Right common carotid artery plus branches (tissue), 1 donor: ENCODE data around the gene ARSI.

- PRO-cap, result no peak
These were observed 2.6 kb upstream of the SLC26A2 start for GRCh38 chr5:149957958-149958348.

DNA sequence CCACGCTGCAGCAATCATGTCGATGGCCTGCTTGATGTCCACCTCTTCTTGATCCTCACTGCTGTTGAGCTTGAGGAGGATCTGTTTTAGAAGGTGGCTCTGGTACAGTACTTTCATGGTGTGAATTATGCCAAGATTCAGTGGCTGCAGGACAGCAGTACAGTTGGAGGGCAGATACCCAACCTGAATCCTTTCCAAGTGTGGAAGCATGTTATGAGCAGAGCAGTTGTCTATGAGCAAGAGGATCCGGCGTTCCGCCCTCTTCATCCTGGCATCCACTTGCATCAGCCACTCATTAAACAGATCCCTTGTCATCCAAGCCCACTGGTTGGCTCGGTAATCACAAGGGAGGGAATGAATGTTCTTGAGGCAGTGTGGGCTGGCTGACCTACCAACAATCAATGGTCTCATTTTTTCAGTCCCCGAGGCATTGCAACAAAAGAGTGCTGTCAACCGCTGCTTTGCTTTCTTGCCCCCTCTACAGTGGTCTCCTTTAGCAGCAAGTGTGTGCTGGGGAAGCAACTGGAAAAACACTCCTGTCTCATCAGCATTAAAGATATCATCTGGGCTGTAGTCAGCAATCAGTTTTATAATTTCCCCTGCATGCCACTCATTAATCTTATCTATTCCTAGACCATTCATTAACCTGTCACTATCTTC, 5.1 kb downstream of the TIGD6 start:
- PRO-cap, result no peak

- PRO-cap, result no peak
These were observed 27.2 kb downstream of the HMGXB3 start for GRCh38 chr5:150027615-150028227.

- PRO-cap, result no peak
These were observed 41.2 kb downstream of the HMGXB3 start for GRCh38 chr5:150041708-150042225.

DNA sequence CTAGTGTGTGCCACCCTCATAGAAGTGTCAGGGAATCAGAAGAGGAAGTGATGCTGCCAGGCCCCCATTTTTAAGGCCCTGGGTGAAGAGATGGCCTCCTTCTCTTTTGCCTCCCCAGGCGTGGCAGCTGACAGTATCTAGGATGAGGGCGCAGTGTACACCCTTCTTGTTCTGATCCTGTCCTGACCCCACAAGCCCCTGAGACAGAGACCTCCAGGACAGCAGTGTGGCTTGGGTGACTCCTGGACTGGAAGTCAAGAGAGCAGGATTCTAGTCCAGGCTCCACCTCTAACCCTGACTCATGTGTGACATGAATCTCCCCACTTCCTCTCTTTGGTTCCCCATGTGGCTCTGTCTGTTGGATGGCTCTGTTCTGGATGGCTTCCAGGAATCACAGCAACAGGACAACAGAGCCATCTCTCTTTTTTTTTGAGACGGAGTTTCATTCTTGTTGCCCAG, 27.7 kb downstream of the CSF1R start:
- PRO-cap, result no peak

DNA sequence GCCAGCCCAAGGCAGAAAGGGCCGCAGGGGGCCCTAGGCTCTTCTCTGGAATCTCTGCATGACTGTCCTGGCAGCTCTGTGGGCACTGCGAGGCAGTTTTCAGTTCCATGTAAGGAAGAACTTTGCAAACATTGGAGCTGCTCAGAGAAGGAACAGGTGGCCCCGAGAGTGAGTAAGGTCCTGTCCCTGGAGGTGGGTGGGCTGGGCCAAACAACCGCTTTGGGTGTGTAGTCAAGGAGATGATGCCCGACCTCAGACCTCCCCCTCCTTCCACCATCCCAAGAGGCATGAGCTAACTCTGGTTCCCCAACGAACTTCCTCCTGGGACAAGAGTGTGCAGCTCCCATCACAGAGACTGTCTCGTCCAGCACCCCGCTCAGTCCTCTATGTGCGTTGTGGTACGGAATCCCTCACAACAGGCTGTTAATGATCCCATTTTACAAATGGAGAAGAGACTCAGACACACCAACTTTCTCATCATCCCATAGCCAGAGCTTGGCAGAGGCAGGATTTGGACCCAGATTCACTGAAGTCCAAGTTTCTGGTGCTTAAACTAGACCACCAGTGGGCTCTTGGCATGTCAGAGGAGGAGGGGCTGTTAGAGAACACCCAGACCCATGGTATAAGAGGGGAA, 20.4 kb downstream of the CSF1R start:
- PRO-cap, result unidirectional peak, plus-strand start at position 349 of the sequence

GRCh38 chr5:150093993-150094494, 7.7 kb upstream of the CSF1R start:
- PRO-cap, result no peak

DNA sequence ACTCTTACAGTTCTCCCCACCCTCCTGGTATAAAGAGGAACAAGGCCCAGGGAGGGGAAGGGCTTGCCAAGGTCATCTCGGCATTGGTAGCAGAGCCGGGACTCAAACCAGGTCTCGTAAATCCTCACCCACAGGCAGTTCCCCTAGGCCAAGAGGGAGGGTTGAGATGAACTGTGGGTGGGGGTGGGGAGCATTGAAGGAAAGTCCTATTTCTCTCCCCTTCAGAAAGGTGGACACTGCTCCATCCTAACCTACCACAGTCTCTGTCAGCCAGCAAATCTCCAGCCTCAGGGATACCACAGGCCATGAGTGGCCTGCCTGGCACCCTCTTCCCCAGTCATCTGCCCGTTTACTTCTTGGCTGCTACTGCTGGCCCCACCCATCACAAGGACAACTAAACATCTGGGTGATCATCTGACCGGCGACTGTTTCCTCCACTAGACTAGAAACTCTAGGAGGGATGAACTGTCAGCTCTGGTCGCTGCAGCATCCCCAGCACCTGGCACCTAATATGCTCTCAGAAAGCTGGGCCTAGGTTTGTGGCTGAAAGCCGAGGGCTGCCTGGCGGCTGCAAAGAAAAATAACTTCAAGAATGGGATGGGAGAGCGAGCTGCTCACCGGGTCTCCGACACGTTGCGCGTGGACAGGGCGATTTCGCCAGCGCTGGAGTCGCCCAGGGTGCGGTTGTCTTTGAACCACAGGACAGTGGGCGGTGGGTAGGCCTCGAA, 23.3 kb downstream of the PDGFRB start:
- PRO-cap, result no peak

GRCh38 chr5:150163576-150164298, 2.8 kb upstream of the CDX1 start:
- PRO-cap, result no peak

GRCh38 chr5:150180548-150181384, 9.1 kb upstream of the SLC6A7 start:
- PRO-cap, result no peak

- PRO-cap, result bidirectional peak, plus-strand start at chr5:150303138, minus-strand start at chr5:150302947
These were observed at the start of gene ARSI for GRCh38 chr5:150302083-150303404. ARSI (minus strand) TSS chr5:150302905.

DNA sequence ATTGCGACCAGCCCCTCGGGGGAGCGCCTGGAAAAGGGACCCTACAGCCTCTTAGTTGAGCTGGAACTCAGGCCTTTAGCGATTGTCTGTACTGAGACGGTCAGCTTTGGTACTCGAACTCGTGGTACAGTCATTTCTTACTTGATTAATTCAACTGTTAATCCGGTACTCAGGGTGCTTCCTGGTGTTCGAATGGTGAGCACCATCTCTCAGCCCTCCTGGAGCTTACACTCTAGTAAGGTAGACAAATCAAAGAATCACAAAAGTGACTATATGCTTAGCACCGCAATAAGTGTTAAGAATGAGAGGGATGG, 702 bp downstream of the TCOF1 start:
- PRO-cap, result no peak

DNA sequence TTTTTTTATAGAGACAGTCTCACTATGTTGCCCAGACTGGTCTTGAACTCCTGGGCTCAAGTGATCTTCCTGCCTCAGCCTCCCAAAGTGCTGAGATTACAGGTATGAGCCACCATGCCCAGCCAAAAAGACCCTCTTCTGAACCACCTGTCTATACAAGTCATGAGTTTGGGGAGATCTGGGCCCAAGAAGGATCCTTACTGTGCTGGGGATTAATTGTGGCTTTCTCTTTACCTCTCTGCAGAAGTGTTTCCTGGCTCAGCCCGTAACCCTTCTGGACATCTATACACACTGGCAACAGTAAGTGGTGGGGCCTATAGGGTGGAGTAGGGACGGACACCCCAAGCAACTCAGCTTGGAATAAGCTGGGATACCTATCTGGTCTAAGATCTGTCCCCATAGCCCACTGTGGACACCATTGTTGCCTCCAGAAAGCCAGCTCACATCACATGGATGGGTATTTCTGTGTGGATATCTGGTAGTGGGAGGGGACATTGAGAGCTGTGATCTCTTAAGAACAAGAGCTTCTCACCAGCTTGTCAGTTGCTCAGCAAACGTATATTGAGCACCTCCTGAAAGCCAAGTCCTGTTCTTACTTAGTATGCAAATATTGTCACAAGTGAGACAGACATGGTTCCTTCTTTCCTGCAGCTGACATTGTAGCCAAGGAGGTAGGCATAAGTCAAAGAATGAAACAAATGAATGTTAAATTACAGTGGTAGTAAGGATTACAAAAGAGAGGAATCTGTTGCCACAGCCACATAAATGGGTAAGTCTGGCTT, 3.6 kb downstream of the TCOF1 start:
- PRO-cap, result no peak

DNA sequence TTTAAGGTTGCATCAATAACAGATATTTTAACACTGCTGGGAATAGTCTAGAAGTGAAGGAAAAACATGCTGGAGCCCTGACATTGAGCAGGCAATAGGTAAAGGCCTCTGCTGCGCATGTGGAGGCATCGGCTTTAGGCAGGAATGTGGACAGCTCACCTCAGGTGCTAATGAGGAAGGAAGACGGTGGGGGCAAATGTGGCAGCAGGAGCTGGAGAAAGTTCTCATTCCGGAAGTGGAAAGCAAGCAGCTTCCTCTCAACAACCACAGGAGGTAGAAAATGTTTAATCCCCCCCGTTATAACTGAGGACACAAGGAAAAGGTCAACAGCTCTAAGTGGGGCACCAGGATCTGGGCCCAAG, 7.5 kb upstream of the RPS14 start:
- PRO-cap, result no peak

DNA sequence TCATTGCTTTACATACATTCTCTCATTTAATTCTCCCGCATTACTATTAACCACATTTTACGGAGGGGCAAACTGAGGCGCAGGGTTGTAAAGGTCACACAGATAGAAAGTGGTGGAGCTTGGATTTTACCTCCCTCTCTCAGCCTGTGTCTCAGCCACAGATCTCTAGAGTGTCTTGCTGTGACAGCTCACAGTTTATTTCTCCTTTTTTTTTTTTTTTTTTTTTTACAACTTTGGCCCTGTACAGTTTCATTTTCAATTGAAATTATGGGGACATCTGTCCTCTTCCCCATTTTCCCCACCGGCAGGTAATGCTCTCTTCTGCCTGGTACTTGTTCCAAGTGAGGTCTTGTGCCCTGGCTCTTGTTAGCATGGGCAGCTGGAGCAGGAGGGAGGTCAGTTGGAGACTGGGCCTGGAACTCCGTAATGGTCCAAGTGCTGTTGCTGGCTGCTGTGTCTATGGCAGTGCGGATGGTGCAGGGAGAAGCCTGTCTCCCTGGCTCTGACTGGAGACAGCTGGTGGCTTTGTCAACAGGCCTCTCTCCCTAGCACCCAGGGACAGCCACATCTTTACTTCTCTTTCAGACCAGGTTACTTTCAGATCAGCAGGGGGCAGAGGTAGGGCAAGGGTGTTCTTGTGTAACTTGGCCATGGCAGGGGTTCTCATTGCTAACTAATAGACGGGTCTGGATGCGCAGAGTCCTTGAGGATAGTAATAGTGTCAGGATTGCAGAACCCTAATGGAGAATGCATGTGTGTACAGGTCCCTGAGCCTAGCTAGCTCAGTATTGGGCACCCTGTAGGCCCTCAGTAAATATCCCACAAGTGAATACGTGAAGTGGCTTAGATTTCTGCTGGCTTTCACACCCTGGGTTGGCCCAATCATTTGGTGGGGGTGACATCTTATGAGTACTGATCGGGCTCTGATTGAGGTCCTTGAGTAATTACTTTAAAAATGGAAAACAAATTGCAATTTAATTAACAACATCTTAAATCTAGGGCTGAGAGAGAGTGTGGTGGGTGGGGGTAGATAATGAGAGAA, 20.3 kb upstream of the NDST1 start:
- PRO-cap, result unidirectional peak, minus-strand start at position 172 of the sequence

DNA sequence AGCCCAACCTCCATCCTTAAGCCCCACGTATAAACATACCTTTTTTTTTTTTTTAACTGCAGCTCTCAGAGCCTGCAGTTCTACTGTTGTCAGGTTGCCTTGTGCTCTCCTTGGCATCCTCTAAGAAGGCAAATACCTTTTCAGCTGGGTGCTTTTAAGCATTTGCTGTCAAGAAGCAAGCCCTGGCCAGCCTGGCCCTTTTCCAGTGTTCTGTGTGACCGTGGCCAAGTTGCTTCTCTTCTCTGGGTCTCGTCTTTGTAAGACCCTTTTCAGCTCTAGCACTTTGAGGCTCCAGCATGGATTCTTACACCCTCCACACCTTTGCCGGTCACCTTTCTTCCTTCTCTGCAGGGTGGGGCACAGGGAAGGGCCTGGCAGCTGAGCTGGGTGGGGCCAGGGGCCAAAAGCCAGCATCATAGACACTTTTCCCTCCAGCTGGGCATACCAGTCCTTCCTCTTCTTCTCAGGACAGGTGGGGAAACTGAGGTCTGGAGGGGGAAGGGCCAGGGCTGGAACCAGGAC, 643 bp upstream of the NDST1 start:
- PRO-cap, result no peak

- PRO-cap, result no peak
These were observed 8.1 kb downstream of the NDST1 start for GRCh38 chr5:150515860-150516610.

GRCh38 chr5:150539884-150540911, 32.3 kb downstream of the NDST1 start:
- PRO-cap, result no peak

- PRO-cap, result no peak
These were observed 26.3 kb upstream of the SYNPO start for GRCh38 chr5:150613945-150614779.

GRCh38 chr5:150616620-150616940, 23.9 kb upstream of the SYNPO start:
- PRO-cap, result no peak